Left common carotid artery plus branches (tissue), 1 donor: ENCODE measurements around a stretch of chr6.

DNA sequence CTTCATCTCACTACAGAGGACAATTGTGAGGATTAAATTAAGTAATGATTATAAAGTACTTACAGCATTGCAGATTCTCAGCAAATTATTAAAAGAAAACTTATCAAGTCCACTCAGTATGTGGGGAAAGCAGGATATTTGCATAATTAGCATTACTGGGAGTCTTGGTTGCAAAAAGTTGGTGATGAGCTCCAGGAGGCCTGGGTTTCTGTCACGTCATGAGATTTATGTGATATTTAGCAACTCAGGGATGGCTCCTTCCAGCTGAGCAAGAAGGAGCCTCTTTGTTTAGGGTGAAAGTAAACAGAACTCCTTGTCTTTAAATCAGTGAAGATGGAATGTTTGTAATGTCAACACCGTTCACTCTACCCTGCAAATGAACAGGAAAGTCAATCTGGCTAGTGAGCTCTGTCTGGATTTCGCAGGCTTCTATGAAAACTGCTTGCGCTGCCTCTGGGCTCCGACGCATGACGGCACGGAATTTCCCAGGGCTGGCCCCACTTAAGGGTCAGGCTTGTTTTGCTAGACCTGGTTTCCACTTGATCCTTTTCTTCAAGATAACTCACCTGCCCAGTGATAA is 86.9 kb downstream of the PXDC1 start:
- PRO-cap: no peak

- PRO-cap: no peak
Observed at GRCh38 chr6:3725662-3726447, 25.7 kb downstream of the PXDC1 start.

GRCh38 chr6:3752605-3752789 is 984 bp upstream of the PXDC1 start:
- PRO-cap: no peak

GRCh38 chr6:3789769-3790157 is 38.2 kb upstream of the PXDC1 start:
- PRO-cap: no peak

- PRO-cap: no peak
Observed at GRCh38 chr6:3838970-3839663, 10.1 kb upstream of the FAM50B start.

- PRO-cap: no peak
Observed at GRCh38 chr6:3841096-3841378, 8.1 kb upstream of the FAM50B start.

- PRO-cap: no peak
Observed at GRCh38 chr6:3848417-3848764, 782 bp upstream of the FAM50B start.

DNA sequence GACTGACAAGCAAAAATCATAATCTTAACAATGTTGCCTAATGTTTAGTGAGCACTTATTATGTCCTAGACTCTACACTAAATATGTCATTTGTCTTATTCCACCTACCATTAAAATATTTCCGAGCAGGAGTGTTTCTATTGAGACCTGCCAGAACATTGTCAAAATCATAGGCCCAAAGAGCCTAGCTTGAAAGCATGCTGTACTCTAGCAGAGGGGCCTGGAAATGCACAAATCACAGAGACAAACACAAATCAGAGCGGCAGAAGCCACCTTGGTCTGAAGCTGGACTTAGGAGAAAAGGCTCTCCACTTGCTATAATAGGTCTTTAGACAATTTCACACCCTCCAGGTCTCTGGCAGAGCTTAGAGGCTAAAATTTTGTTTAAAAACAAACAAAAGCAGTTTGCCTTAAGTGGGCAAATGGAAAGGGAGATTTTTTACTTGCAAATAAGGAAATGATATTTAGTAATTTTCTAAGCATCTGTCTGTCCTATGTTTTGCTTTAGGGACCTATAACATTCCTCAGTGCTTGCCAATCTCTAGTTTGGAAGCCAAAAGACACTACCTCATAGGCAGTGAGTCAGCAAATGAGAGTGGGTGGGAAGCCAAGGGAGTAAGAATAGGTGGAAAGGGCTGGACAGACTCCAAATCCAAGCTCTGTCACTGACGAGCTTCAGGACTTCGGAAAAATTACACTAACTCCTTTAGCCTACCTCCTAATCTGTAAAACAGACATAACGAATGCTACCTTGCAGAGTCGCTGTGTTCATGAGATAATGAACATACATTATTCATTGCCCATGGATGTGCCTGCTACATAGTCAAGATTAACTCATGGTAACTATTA is 63.7 kb downstream of the FAM50B start:
- PRO-cap: no peak

DNA sequence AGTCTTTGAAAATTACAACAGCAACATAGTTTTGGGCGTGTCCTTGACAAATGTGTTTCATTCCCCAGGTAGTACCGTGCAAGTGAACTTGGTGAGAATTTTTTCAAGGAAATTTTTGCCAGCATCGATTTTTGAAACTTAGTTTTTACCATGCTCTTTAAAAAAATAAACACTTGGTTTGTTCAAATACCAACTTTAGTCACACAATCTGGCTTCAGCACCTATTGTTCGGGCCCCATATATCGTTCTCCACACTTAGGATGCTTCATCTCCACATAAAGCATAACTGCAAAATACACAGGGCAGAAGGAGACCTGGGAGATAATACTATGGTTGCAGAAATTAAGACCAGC is 2.1 kb upstream of the PRPF4B start:
- PRO-cap: no peak

GRCh38 chr6:4281470-4282471 is 146.4 kb upstream of the ECI2 start:
- PRO-cap: no peak

- PRO-cap: no peak
Observed at GRCh38 chr6:4489379-4489943, 286.7 kb upstream of the CDYL start.

DNA sequence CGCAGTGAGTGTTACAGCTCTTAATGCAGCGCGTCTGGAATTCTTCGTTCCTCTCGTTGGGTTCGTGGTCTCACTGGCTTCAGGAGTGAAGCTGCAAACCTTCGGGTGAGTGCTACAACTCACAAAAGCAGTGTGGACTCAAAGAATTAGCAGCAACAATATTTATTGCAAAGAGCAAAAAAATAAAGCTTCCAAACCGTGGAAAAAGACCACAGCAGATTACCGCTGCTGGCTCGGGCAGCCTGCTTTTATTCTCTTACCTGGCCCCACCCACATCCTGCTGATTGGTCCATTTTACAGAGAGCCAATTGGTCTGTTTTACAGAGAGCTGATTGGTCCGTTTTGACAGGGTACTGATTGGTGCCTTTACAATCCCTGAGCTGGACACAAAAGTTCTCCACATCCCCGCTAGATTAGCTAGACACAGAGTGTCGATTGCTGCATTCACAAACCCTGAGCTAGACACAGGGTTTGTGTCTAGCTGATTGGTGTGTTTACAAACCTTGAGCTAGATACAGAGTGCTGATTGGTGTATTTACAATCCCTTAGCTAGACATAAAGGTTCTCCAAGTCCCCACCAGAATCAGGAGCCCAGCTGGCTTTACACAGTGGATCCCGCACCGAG is 51.4 kb upstream of the CDYL start:
- PRO-cap: no peak

DNA sequence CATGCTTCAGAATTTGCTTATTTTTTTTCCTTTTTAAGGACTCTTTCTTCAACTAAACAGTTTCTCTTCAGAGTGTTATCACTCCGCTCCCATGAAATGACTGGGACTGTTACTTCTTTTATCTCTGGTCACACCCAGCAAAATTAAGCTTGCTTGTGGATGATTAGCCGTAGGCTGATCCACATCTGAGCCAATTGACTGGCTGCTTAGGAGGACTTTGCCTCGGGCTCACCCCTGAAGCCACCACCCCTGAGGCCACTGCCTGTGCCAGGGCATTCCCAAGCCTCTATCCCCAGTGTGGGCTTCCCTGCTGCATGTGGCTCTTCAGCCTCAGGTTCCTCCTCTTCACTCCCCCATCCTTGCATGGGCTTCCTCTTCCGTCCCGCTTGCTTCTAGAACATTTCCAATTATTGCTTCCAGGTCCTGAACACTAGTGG is 48.1 kb upstream of the CDYL start:
- PRO-cap: no peak

DNA sequence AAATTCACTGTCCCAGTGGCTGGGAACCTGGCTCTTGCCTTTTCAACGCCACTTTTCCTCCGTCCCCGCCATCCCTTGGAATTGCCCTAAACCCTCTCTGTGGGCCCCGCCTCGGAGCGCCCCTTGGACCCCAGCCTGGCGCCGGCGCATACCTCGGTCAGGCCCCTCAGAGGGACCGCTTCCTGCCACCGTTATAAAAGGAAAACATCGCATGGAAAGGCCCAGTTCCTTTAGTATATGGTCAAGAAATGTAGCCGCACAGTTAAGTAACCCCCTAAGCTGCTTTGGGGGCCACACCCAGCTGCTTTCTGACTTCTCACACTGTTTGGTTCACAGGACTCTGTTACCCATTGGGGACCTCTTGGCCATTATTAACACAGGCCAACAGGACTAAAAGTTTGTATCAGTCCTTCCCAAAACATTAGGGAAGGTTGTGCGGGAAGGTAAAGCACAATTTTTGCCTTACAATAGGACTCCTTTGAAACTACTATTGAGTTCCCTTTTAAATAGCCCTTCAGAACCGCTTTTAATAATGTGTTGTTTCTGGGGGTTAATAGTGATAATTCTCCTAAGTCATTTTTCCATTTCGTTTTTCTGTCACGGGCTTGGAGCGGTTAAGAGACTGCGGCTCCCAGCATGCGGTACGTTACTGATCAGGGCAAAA is 506 bp upstream of the RPP40 start:
- PRO-cap: no peak

DNA sequence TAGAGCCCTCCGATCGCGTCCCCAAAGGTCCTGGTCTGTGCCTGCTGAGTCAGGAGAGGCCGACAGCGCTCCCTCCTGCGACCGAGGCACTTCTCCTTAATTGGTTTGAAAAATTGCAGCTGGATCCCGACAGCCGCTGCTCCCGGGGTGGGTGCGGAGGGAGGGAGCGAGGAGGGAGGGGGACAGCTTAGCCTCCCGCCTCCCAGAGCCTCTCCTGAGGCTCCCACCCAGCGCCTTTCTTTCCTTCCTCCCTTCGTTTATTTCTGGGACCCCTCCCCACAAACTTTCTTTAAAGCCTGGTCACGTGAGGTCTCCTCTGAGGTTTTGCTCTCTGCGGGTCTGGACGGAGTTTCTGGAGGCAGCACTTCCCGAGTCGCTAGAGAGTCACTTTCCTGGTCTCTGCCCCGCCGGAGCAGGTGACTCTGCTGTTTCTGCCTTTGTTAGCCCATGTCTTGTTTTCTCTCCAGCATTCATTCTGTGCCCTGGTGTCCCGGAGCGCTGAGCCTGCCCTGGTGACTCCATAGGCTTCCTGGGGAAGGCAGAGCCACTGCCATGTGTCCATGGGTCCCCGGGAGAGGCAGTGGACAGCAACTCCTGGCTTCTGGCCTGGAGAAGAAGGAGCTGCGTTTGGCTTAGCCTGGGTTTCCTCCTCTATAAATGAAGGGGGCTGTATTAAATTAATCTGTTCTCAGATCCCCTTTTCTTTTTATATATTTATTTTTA is 22.5 kb upstream of the RPP40 start:
- PRO-cap: bidirectional peak, plus-strand start at position 148 of the sequence, minus-strand start at position 98 of the sequence

GRCh38 chr6:5030562-5031116 is 26.8 kb upstream of the RPP40 start:
- PRO-cap: no peak

DNA sequence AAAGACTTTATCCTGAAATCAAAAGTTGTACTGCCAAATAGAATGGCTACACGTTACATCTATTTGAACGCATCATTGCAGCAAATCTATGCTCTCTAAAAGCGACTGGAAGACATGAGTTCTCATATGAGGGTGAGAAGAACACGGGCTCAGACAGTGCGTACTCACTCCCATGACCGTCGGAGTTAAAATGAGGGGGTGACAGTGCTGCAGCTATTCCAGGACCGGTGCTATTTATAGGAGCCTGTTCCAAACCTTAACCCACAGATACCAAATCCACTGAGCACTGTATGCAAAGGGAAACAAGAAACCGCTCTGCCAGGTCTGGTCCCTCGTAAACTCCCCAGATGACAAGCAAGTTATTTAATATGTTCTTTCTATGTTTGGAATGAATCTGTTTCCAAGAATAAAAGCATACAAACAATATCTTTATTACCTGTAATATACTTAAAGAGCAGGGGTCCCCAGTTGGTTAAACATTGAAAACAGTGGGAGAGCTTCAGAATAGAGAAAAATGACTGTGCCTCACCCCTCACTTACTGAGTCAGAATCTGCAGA is 22.9 kb downstream of the PPP1R3G start:
- PRO-cap: no peak

- PRO-cap: no peak
Observed at GRCh38 chr6:5260595-5260847, 229 bp downstream of the LYRM4 start.

DNA sequence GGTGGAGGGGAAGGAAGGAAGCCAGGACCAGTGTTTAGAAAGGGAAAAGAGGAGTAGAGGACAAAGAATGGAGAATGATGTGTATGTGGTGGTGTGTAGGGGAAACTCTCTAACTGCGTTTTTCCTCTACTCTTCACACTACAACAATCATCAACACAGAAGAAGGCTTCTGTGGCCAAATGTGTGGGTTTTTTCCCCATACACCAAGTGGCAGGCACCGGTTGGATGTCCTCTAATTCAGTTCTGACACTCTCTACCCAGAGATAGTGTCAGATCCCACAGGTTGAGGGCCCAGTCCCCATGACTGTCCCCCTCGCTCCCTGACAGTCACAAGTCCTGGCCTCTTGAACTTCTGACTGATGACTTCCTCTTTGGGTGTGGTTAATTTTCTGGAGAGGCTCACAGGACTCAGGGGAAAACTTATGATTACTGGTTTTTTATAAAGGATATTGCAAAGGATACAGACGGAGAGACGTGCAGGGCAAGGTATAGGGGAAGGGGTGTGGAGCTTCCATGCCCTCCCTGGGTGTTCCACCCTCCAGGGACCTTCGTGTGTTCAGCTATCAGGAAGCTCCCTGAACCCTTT is 33.0 kb downstream of the FARS2 start:
- PRO-cap: no peak

DNA sequence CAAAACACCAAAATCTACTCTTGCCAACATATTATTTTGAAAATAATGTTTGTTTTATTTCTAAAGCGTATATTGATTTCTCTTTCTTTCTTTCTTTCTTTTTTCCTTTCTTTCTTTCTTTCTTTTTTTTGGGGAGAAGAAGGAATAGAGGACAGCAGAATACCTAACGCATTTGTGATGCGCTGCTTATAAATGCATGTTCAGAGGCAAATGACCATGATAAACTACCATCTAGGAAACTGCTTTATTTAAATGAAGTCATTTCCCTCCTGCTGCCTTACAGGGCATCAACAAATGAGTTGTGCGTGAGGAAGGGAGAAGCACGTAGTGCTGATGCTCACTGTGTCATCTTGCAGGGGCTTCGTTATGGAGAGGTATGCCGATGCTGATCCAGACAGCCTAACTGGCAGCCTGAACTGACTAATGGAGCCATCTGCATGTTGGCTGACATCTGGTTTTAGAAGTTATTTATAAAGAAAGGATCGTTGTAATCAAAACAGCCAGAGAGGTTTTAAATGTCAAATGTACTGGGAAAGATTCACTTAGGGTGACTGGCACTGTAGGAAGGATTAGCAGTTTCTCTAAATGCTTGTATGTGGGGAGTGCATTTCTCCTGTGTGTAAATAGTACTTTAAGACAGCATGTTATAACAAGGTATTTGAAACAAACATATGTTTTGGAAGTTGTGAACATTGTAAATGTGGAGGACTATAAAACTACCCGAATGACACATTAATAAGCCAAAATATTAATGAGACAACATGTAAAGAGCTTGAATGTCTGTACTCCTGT is 54.5 kb downstream of the FARS2 start:
- PRO-cap: no peak